ReNcell CX (cell line): ENCODE measurements around the gene OGA.

GRCh38 chr10:100383422-100383661, 36.3 kb downstream of the SCD start:
- PRO-cap = no peak

GRCh38 chr10:100886810-100887237, 25.9 kb upstream of the SLF2 start:
- PRO-cap = no peak

DNA sequence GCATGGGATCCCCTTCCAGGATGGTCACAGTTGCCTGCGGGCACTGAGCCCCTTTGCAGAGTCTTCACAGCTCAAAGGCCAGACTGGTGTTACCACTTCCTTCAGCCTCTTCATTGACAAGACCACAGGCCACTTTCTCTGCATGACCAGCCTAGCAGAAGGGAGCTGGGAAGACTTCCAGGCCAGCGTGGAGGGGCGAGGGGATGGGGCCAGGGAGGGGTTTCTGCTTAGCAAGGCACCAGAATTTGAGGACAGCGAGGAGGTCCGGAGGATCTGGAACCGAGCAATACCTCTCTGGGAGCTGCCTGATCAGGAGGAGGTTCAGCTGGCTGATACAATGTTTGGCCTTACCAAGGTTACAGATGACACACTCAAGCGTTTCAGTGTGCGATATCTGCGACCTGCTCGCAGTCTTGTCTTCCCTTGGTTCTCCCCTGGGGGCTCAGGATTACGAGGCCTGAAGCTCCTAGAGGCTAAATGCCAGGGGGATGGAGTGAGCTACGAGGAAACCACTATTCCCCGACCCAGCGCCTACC, 1.1 kb downstream of the TWNK start:
- PRO-cap = no peak

- PRO-cap = bidirectional peak, plus-strand start at chr10:101032472, minus-strand start at chr10:101032289; bidirectional peak, plus-strand start at chr10:101032954, minus-strand start at chr10:101032759
Observed at GRCh38 chr10:101032207-101033023, 1.4 kb downstream of the SFXN3 start.

- PRO-cap = no peak
Observed at GRCh38 chr10:101047887-101048725, 13.7 kb upstream of the KAZALD1 start.

DNA sequence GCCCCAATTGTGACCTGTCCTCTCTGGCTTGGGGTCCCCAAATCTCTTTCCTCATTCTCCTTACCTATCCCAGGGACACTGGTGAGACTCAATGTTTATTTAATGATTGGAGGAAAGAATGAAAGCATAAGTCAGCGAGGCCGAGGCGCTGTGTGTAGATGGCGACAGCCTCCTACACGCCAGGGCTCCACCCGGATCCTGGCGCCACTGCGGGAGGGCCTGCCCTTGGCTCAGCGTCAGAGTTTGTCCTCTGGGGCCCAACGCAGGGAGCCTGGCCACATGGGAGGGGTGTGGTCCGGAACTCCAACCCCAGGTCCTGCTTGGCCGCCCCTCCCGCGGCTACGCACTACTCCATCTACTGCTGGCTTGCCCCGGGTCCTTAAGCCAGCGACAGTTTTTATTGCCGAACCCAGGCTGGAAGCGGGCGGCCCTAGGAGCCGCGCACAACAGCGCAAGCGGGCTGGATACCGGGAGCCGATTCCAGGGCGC, 4.3 kb downstream of the KAZALD1 start:
- PRO-cap = no peak

- PRO-cap = no peak
Observed at GRCh38 chr10:101066527-101067348, 4.9 kb downstream of the KAZALD1 start.

DNA sequence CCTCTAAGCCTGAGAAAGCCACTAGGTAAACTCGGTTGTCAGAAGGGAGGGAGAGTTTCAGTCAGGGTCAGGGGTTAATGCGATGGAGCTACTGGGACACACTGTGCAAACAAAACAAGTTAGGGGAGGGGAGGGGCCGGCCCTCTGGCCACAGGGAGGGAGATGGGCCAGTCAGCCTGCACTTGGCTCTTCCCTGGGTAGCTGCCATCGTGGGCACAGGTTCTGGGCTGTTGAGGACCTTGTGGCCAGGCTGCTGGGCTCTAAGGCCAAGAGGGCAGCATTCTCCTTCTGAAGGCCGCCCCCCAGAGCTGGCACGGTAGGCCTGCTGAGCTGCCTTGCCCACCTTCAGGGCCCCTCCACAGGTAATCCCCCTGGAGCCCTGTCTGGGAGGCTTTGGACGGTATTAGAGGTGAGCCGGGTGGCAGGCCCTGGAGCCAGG, 31.3 kb downstream of the KAZALD1 start:
- PRO-cap = no peak

DNA sequence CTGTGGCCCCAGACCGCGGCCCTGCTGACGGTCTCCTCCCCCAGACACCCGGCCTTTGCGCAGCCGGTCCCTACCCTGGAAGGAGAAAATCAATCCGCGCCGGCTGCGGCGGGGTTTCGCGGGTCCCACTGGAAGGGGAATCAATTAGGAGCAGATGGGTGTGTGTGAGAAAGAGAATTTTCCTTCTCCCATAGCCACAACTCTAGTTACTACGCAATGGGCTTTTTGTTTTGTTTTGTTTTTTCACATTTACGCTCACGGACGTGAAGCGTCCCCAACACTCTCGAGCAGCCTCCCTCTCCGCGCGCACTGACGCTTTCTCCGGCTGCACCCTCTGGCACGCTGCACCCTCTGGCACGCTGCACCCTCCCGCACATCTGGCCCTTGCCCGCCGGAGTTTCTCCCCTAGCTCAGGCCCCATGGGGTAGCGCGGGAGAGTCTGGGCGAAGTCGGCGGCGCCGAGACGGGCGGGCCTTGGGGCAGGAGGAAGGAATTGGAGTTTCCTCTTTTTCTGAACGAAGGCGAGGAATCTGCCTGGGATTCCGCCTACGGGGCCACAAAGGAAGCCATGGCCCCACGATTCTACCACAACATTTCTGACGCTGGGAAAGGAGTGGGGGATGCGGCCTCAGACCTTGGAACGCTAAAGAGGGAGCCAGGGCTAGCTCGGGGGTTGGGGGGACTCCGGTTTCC, 3.9 kb downstream of the TLX1 start:
- PRO-cap = no peak

GRCh38 chr10:101140280-101141097, 9.4 kb downstream of the TLX1 start:
- PRO-cap = no peak

GRCh38 chr10:101221417-101221925, 7.8 kb downstream of the LBX1 start:
- PRO-cap = no peak

DNA sequence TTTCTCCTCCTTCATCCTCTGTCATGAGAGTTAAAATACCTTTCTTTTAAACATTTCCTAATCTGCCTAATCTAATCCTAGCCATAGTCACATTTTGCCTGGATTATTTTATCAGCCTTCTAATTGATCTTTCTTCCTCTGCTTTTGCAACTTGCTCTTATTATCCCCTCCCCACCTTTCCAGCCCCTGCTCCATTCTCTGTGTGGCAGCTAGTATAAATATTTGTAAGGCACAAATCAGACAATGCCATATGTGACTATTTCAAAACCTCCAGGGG, 77.3 kb downstream of the POLL start:
- PRO-cap = no peak

DNA sequence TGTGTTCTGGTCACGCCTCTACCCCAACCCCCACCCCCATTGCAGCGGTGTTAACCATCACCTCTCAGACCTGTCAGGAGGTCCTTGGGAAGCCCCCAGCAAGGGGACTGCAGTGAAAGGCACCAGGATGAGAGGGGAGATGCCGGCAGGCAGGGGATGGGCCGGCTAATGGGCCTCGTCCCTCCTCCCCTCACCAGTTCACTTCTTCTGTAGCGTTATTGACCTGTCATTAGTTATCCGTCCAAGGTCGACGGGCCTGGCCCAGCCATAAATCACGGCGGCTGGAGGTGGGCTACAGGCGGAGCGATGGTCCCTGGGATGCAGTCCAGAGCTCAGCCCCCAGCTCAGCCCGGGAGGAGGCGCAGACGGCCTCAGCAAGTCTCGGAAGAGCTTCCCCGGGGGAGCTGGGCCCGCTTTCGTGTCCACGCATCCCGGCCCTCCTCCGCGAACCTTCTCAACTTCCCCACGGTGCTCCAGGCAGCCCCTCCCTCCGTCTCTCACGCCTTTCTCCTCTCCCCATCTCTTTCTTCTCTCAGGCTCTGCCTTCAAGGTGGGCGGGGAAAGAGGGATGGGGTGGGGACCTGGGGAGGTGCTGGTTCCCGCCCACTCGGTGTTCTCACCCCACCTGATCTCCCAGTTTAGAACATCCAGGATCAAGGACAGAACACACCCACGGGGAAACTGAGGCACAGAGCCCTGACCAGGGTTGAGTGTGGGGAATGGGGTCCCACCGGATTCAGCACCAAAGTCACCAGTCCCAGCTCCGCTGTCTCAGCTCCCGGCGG, 18.5 kb downstream of the POLL start:
- PRO-cap = no peak

- PRO-cap = no peak
Observed at GRCh38 chr10:101630079-101630575, 42.0 kb downstream of the DPCD start.

DNA sequence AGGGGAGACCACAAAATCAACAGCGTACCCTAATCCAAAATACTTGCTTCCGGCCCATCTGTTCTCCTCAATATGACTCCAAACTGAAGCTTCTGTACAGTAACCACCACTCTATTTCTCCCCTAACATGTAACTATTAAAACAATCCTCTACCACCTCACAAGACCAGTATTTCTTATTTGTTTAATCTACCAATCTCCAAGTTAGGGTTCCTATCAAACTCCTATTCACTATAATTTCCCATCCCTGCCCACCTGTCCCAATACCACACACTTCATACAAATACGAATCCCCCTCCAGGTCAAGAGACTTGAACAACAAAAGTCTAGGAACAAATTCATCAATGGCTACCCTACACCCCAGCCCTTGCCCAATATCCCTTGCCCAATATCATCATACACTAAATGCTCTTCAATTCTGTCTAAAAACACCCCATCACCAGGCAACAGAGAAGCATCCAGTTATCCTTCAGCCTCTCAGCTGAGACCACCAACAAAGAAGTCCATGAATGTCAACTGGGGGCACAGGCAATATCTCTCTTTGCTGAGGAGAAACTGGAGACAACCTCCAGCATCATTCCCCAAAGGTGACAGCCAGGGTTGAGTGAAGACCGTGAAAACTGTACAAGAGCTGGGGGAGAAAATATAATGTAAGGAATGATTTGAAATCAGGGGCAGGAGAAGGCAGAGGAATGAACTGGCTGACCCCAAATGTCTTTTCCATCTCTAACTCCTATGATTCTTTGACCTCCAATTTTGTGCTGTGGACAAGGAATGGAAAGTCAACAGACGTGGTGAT, 7.4 kb downstream of the FBXW4 start:
- PRO-cap = no peak

DNA sequence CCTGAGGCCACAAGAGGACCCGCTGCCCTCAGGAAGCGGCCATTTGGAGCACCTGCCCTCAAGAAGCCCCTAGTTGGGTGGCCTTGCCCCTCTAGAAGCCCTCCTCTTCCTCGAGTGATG, 262 bp upstream of the FBXW4 start:
- PRO-cap = no peak

GRCh38 chr10:101817933-101818868, at the start of gene OGA:
TSS of gene OGA (minus strand) at chr10:101818444.
- PRO-cap = bidirectional peak, plus-strand start at chr10:101818194, minus-strand start at chr10:101818092; bidirectional peak, plus-strand start at chr10:101818655, minus-strand start at chr10:101818436

- PRO-cap = no peak
Observed at GRCh38 chr10:101858846-101859242, 15.2 kb upstream of the KCNIP2 start.

DNA sequence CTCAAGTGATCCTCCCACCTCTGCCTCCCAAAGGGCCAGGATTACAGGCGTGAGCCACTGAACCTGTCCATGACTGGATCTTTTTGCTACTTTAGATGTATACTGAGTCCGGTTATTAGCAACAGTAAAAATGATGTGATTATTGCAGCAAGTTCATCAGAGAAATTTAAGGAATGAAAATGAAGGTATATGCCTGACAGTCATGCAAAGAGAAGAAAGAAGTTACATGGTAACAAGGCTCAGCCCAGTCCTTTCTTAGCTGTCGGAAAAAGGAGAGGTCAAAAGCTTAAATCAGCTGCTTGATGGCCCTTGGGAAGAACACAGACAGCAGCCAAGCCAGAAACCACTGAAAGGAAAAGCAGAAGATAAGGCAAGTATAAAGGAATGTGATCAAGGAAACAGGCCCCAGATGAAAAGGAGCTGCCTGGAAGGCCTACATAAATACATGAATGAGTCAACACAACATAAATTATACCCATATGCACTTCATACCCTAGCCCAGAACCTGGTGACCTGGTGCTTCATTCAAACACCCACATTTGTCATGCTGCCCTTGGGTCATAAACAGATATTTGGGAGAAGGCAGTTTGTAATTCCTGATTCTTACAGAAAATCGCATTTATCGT, 94.6 kb upstream of the KCNIP2 start:
- PRO-cap = no peak

- PRO-cap = no peak
Observed at GRCh38 chr10:102112937-102113700, 7.0 kb downstream of the LDB1 start.